Colonic mucosa (tissue), 1 donor: ENCODE measurements around a stretch of chr2.

DNA sequence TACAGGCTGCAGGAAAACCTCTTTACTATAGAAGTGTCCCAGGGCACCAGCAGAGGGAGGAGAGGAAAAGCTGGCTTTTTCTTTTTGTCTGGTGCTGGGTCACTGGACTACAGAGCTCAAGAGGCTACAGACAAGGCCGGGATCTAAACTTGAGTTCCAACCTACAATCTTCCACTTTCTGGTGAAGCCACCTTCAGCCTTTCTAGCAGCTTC is 88.2 kb upstream of the PPP1CB start:
- PRO-cap, result no peak

DNA sequence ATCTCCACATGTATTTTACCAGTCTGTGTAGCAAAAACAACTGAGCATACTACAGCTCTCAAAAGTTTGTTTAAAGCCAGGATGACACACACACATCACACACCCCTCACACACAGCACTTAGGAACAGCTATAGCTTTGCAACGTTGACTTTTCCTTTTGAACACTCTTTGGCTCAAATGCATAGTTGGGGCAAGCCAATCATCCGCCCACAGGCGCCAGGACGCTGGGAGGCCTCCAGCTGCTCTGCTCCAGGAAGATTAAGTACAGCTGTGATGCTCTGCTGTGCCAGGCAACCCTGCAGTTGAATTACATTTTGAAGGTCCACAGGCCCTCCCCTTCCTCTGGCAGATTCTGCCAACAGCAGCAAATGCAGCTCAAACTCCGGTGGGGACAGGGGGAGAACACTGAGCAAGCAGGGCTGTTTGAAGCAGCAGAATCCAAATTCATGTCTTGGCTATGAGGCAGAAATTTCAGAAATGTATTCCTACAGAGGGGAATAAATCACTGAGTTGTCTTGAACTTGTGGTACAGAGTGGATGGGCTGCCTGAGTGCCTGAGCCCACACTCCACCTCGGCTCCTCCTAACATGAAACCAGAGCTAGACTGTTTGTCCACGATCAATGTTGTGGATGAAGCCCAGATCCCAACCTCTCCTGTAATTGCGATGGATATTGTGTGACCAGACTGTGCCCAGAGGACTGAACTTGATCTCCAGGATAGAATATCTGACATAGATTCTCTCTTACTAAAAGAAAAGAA is 86.5 kb upstream of the PPP1CB start:
- PRO-cap, result no peak

DNA sequence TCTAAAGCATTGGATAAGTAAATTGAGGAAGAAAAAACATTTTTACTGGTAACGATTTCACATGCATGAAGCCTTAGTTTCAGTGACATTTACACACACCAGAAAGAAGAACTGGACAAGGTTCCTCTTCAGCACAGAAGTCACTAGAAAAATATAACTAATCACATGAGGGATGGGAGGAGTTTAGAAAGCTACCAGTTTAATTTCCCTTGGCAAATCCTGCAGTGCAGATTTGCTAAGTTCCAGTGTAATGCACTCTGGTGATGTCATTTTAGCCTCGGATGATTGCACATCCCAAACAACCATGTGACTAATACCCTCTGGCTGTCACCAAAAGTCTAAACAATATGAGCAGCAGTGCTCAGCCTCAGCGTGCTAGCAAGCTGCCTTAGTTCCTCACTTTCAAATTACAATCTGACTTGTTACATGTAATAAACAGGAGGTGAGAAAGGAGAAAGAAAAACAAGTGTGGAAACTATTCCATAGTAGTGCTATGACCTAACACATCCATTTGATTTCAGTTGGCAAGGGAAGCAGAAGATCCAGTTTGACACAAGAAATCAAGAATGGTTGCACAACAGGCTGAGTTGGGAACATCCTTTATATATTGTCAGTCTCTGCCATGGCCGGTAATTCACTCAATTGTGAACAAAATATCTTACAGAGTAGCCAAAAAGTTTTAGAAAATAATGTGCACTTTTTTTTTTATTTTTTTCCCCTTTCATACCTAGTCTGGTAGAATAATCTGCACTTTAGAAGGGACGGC is 35.2 kb upstream of the PPP1CB start:
- PRO-cap, result bidirectional peak, plus-strand start at position 341 of the sequence, minus-strand start at position 113 of the sequence

- PRO-cap, result no peak
Measured at GRCh38 chr2:28775601-28776194, 24.1 kb downstream of the PPP1CB start.

DNA sequence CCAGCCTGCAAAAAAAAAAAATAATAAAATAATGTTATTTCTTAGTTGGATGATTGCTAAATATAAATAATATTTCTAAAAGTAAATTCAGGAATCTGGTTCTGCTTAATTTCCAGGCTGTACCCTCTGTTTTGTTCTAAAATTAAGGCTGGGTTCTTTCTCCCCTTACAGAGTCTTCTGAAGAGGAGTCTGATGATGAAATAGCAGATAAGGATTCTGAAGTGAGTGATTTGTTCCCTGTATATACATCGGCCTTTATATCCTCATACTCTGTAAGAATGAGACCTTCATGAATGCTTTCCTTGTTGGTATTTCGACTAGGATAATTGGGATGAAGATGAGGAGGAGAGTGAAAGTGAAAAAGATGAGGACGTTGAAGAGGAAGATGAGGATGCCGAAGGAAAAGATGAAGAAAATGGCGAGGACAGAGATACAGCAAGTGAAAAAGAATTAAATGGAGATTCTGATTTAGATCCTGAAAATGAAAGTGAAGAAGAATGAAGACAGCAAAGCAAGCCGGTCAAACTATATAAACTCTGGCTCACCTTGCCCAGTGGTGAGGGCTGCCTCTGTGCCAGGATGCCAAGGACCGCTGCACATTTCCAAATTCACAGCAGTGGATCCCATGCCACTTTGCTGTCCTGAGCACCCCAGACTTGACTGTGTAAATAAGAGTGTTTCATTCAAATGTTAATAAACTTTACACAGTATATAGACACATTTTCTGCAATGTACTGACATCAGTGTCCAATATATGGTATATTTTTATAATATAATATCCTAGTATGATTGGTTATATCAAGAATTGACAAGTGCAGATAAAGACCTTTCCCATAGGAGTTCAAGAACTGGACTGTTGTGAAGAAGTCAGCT is 34.6 kb upstream of the TOGARAM2 start:
- PRO-cap, result no peak

GRCh38 chr2:28947152-28947674 is 33.9 kb upstream of the TOGARAM2 start:
- PRO-cap, result no peak

- PRO-cap, result no peak
Measured at GRCh38 chr2:28951651-28952541, 29.2 kb upstream of the TOGARAM2 start.

DNA sequence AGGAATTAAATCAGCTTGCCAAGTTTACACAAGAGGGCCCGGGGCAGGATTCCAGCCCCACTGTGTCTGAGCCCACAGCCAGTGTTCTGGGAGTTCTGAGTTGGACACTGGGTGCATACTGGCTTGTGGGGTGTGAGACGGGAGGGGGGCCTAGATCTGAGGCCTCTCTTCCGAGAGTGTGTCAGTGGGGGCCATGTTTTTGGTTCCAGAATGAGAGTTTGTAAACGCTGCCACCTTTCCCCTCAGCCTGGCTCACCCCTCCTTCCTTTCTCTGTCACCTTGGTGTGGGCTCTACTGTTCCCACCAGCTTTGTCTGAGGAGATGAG is 10.1 kb downstream of the TOGARAM2 start:
- PRO-cap, result unidirectional peak, plus-strand start at position 91 of the sequence

DNA sequence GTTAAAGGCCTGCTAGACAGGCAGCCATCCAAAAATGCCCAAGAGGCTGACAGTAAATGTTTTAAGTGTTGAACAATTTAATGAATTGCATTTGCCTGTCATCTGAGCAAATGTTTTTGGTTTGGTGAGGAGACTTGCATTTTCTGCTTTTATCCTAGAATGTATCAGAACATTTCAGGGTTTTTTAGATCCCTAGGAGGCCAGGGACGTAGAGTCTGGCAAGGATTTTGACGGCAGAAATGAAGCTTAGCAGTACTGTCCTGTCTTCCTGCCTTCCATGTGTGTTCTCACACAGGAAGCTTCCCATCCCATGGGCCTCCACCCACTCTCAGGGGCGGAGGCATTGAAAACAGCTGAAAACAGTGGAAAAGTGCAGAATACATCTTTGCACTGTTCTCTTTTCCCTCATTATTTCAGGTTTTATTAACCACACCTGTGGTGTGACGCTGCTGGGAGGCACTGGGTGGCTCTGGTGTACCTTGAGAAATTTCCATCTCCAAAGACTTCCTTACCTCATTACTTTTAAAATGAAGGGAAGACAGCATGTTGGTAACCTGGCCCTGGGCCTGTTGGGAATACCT is 20.6 kb downstream of the PCARE start:
- PRO-cap, result no peak

GRCh38 chr2:29063466-29064291 is 10.6 kb downstream of the PCARE start:
- PRO-cap, result no peak

- PRO-cap, result no peak
Measured at GRCh38 chr2:29130256-29130872, 15.1 kb downstream of the CLIP4 start.

DNA sequence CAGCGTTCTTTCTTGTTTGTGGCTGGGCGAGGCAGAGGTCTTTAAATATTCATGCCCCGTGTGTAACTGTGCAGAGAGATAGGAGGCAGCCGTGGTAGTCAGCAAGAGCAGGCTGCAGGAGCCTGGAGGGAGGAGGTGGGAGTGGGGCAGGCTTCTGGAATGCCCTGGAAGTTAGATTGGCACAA is 199.8 kb downstream of the CLIP4 start:
- PRO-cap, result no peak

GRCh38 chr2:29940729-29941111 is 19.3 kb upstream of the ALK start:
- PRO-cap, result no peak

- PRO-cap, result no peak
Measured at GRCh38 chr2:30300313-30300705, 69.0 kb downstream of the LBH start.

DNA sequence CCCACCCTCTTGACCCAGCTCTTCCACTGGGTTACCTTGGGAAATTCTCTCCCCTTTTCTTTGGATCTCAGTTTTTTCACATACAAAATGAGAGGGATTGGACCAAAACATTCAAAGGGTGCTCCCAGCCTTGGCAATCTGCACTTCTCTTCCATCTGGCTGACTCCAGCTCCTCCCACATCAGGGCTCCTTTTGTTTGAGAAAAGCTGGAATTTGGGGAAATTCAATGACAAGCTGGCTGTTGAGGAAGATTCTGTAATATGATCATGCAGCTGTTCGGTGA is 42.8 kb upstream of the LCLAT1 start:
- PRO-cap, result no peak

DNA sequence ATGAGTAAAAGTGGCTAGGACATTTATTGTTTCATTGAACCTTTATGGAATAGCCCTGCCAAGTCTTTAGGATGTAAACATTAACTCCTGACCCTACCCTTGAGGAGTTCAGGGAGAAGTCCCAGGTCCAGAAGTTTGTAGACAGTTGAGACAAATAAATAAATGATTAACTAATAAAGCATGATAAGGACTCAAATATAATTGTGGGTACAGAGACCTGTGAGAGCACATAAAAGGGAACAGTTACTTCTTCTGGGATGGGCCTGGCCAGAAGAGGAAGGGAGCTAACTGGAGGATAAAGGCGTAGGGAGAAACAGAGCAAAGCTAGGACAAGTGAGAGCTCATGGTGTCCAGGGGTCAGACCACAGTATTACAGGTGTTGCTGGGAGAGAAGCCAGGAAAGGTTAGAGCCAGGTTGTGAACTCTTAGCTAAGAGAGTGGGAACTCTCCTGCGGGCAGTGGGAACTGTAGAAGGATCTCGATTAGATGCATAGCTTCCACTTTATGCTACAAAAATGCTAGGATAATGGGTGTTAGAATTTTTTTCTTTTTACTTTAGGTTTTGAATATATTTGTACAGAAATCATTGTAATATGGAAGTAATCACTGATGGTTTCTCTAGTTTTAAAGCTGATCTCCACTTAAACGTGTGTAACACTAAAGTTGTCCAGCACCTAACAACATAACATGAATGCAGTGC is 3.1 kb downstream of the LCLAT1 start:
- PRO-cap, result no peak

GRCh38 chr2:30584147-30584656 is 137.2 kb downstream of the LCLAT1 start:
- PRO-cap, result no peak

- PRO-cap, result no peak
Measured at GRCh38 chr2:30641440-30642224, 165.6 kb downstream of the CAPN13 start.

DNA sequence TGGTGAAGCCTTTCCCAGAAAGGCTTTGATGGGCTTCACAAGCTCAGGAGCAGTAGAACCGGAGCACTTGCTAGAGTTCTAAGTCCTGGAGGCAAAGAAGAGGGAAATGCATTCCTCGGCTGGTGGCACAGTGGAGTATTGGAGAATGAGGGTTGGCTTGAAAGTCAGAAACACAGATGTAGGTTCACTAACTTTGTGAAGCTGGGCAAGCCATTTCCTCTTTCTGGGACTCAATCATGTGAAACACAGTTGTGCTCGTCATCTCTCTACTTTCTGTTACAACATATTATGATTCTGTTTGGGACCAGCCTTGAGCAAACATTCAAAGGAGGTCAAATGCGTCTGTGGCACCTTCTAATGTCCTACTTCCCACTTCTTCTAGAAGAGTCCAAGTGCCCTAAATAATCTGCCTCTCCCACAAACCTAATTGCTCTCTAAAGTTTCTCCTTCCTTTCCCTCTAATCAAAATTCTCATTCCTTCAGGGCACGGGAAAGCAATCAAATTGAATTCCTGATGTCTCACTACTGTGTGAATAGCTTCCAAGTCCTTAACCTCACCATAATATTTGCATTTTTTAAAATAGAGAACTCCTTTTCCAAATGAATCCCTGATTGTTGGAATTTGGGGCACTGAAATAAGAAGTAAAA is 2.4 kb upstream of the CAPN14 start:
- PRO-cap, result no peak

DNA sequence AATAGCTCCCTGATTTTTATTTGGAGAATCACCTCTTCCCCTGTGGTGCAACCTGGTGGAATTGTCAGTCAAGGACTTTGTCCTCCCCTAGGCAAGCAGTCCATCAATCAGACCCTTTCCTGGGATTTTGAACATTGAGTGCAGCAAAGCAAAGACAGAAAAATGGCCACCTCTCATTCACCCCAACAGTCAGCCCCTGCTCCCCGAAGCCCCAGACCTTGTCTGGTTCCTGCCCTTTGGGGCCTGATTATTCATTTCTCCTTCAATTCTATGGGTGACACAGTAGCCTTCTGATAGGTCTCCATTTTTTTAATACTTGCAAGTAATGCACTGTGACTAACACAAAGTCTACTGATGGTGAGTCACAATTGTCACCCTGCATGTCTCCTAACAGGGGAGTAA is 63.5 kb downstream of the EHD3 start:
- PRO-cap, result no peak